ENCODE results near the genes RXFP3 and AMACR.

- PRO-cap, result no peak
Observed at GRCh38 chr5:31916307-31916719, 257.8 kb downstream of the GOLPH3 start.

- PRO-cap, result no peak
Observed at GRCh38 chr5:32135439-32135879, 38.7 kb downstream of the GOLPH3 start.

- PRO-cap, result no peak
Observed at GRCh38 chr5:32170568-32171182, 3.4 kb downstream of the GOLPH3 start.

DNA sequence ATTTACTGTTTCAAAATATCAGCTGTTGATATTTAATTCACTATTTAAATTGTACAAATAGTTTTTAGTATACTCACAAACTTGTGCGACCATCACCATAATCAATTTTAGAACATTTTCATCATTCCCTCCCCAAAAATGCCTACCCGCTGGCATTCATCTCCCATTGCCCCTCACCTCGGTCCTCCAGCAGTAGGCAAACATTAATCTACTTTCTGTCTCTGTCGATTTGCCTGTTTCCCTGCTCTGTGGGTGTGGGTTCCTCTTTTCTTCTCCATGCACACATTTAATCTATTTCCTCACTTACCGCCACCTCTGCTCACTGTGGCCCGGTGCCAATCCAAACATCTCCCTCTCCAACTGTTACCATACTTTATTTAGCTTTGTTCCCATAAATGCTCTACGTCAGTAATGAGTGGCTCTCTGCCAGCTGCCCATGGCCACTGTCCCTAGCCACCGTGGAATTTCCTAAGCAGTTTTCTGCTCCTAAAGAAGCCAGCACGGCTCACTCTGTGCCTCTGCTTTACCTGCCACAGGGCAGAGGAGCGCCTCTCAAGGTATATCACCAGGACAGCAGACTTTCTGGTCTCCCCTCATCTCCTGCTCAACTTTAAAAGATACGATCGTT, 19.4 kb upstream of the GOLPH3 start:
- PRO-cap, result no peak

- PRO-cap, result no peak
Observed at GRCh38 chr5:32538013-32538615, 47.2 kb upstream of the SUB1 start.

GRCh38 chr5:32593243-32593732, 7.9 kb downstream of the SUB1 start:
- PRO-cap, result no peak

DNA sequence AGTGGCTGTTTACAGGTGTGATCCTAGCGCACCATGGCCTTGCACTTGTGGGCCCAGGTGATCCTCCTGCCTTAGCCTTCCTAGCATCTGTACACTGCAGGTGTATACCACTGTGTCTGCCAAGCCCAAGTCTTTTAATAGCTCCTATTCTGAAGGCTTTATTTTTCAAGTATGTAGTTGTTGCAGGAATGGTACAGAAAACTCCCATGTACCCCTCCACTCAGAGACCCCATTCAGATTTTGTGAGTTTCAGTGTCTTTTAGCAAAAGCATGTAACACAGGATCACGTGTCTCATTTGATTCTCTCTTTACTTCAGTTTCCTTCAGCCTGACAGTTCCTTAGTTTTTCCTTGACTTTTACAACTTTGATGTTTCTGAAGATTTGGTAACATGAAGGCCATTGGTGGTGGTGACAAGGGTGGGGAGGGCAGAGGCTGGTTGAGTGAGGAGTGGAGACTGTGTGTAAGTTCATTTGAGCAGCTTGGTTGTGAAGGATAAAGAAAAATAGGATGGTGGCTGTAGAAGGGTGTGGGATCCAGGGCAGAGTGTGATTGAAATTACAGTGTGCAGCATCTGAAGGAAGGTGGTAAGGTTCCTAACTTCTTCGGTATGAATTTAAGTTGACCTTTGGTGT, 20.3 kb downstream of the SUB1 start:
- PRO-cap, result no peak

DNA sequence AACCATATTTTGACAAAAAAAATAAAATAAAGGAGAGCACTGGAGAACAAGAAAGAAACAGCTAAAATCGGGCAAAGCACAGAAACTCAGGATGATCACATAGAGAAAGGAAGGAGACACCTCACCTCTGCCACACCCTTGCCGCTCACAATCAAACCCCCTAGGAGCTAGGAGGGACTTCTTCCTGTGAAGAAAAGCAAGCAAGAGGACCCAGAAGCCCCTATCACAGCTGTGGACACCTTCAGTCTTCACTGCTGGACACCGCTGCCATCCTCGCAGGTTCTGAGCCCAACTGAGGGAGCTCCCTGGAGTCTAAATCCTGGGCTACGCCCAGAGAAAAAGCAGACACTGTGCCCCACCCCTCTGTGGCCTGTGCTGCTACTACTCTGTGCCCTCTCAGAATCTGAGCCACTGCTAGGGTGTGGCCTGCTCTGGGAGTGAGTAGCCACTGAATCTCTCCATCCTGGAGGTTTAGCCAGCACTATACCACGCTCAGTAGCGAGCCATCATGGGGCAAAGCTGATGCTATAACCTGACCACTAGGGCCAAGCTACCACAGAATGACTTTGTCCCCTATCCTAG, 338.1 kb downstream of the NPR3 start:
- PRO-cap, result no peak

DNA sequence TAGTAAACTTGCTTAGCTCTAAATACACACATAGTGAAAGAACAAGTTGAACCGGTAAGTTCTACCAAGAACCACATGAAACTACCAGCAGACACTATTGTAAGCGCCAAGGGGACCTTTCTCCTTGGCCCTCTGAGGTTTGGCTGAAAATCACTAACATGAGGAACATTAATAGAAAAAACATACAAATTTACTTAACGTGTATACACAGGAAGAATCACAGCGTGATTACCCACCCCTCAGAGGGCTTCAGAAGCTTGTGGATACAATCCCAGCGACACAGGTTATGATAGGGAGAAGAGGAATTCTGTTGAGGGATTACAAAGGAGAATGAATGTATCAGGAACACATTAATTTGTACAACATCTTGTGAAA, 1.6 kb upstream of the TARS1 start:
- PRO-cap, result no peak

- PRO-cap, result no peak
Observed at GRCh38 chr5:33936028-33936401, at the start of gene RXFP3. RXFP3 (plus strand) TSS chr5:33936386.

DNA sequence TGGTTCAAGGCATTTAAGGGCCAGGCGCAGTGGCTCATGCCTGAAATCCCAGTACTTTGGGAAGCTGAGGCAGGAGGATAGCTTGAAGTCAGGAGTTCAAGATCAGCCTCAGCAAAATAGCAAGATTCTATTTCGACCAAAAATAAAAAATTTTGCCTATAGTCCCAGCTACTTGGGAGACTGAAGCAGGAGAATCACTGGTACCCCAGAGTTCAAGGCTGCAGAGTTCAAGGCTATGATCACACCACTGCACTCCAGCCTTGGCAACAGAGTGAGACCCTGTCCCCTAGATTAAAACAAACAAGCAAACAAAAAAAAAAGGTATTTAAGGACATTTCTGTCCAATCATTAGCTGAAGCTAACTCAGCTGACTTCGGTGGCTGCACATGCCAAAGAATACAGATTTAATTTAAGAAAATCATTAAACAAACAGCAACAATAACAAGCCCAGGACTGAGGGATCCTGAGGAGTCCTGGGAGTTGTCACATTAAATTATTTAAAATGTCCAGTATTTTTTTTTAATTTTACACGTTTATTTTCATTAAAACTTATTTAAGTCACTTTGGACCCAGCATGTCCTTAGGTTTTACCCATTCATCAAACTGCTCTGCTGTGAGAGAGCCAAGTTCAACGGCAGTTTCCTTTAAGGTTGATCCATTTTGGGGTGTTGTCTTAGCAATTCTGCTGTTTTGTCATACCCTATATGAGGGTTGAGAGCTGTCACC, 11.2 kb downstream of the AMACR start:
- PRO-cap, result no peak

DNA sequence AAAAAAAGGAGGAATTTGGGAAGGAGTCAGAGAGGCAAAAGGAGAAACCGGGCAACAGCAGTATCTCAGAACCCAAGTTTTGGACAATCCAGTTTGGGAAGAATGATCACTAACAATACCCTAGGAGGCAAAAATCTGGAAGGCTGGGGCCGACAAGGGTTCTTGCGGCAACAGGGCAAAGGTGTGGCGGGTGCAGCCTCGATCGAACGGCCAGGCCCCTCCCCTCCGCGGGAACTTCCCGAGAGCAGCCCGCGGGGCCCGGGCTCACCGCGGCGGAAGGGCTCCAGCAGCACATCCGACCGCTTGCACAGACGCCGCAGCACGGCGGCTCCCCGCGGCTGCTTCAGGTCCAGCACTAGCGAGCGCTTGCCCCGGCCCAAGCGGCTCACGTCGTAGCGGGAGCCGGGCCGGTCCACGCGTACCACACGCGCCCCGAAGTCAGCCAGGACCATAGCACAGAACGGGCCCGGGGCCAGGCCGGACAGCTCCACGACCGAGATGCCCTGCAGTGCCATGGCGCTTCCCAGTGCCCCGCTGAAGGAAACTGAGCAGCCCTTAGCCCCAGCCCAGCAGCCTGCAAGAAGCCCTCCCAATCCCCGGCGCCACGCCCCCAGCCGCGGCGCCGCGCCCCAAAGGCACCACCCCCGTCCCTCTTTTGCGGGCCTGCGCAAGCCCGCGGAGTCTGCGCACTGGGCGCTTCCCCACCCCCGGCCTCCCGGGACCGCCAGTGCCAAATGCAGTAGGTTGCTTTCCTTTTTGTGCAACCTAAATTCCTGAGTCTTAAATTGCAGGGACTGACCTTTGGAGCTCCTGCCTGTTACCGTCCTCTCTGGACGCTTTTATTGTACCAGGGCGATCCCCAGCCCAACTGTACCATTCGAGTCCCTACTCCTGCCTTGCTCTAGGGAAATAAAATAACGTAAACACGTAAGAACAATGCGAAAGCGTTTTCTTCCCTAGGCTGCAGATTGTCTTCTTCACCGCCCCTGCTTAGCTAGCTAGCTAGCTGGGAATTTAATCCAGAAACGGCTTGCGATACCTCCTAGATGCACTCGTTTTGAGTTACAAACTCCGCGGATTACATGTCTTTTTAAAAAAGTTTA, at the start of gene AMACR:
AMACR (minus strand) TSS at position 546 of the 1,103 bp plus-strand sequence.
- PRO-cap, result bidirectional peak, plus-strand start at position 763 of the sequence, minus-strand start at position 546 of the sequence; bidirectional peak, plus-strand start at position 1,022 of the sequence, minus-strand start at position 979 of the sequence

- PRO-cap, result bidirectional peak, plus-strand start at chr5:34009139, minus-strand start at chr5:34009122
Observed at GRCh38 chr5:34008985-34009267, 1.1 kb upstream of the AMACR start.

DNA sequence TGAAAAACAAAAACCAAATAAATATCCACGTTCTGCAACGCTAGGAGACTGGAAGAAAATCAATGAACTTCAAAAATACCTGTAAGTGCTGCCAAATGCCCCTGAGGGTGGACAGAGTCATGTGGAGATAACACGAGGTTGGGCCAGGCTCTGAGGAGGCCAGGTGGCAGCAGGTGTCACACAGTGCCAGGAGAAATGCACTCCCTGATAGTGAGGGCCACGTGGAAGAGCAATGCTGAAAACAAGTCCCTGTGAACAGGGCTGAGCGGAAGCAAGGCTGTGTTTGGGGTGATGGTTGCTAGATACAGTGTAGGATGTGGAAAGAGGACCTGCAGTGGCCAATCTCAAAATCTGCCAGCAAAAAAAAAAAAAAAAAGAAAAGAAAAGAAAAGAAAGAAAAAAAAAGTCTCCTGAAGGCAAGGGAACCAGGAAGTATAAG, 16.9 kb downstream of the C1QTNF3 start:
- PRO-cap, result no peak

- PRO-cap, result bidirectional peak, plus-strand start at chr5:34244882, minus-strand start at chr5:34244410; bidirectional peak, plus-strand start at chr5:34245321, minus-strand start at chr5:34245131
Observed at GRCh38 chr5:34244509-34245612, 201.8 kb upstream of the C1QTNF3 start.

GRCh38 chr5:34685412-34686228, 29.5 kb downstream of the RAI14 start:
- PRO-cap, result no peak

DNA sequence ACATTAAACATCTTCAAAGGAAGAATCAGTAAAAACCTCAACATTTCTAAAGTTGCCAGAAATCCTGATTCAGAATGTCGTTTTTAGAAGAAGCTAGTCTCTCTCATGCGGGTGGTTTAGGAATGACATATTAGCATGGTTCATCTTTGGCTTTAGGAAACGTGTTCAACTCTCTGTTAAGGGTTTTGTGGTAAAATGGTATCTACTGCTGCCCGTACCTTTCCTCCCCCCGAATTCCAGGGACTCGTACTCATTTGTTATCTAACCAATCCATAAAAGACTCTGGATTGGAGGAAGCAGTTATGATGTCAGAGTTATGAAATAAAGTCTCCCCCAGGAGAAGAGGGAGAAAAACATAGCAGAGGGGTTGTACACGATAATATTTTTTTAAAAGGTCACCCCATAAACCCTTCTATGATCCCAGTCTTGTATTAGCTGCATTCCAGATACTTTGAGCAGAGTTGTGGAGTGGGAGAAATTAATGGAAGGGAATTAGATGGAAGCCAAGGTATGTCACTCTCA, 31.1 kb downstream of the RAI14 start:
- PRO-cap, result no peak

- PRO-cap, result no peak
Observed at GRCh38 chr5:34930420-34930781, 1.0 kb downstream of the DNAJC21 start.

DNA sequence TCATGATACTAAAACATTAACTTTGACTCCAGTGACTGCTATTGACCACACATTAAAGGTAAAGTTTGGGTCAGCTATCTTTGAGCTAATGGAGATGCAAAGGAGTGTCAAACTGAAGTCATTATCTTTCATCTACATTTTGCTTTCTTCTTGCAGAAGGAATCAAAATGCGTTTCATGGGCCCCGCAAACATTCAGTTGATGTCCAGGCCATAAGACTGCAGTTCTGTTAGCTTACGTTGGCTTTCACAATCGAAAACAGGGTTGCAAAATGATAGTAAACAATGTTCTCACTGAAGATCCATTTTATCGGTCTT, 186.1 kb upstream of the PRLR start:
- PRO-cap, result no peak

GRCh38 chr5:36535257-36535795, 71.1 kb upstream of the SLC1A3 start:
- PRO-cap, result no peak

Data from NALM6 (cell line).